Peripheral blood mononuclear cell (primary cell): Measurements from ENCODE around the genes PNMA6A and SRPK3.

GRCh38 chrX:150903018-150903710 lies 4.7 kb upstream of the CD99L2 start:
- PRO-cap, 8 experiments, result no peak in any of the 8 experiments

GRCh38 chrX:150985264-150986062 lies 2.3 kb downstream of the HMGB3 start:
- PRO-cap, 8 experiments, result no peak in any of the 8 experiments

DNA sequence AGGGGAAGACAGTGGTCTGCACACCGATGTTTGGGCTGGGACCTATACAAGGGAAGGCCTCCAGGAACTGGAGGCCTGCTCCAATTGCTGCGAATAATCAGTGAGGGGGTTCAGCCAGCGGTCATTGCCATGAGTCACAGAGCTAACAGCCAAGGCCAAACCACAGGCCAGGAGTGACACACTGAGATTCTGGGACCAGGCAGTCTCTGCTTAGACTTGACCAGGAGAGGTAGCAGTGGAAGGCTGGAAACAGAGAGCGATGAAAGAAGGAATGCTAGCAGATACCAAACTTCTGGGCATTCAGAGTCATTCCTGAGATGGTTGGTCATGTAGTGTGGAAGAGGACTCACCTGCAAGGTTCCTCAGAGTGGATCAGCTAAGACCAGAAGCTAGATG lies 54.6 kb downstream of the CNGA2 start:
- PRO-cap, 8 experiments, result no peak in any of the 8 experiments

DNA sequence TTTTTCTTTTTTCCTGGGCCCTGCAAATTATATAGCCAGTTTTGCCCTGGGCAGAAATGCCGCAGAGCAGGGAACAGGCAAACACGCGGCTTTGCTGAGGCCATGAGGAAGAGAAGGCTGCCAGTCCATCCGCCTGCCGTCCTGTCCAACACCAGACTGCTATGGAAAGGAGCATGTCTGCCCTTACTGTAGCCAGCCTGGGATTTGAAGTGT lies 1.7 kb upstream of the GABRE start:
- PRO-cap, 8 experiments, result no peak in any of the 8 experiments

DNA sequence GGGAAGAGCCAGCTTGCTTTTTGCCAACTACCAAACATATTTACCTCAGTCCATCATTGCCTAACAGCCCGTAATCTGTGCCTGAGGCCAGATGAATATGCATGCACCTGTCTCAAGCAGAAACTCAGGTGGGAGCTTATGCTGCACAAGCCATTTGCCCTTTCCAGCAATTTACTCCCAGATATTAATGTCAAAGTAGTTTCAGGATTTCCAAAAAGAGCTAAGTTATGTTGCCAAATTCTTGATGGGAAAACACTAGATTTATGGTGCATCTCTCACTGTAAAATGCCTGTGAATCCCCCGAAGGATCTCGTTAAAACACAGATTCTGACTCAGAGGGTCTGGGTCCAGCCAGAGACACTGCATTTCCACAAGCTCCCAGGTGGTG lies 51.7 kb upstream of the GABRE start:
- PRO-cap, 8 experiments, result no peak in any of the 8 experiments

- PRO-cap, 8 experiments, result no peak in any of the 8 experiments
Measured at GRCh38 chrX:152170594-152171124, 32.3 kb upstream of the MAGEA10 start.

DNA sequence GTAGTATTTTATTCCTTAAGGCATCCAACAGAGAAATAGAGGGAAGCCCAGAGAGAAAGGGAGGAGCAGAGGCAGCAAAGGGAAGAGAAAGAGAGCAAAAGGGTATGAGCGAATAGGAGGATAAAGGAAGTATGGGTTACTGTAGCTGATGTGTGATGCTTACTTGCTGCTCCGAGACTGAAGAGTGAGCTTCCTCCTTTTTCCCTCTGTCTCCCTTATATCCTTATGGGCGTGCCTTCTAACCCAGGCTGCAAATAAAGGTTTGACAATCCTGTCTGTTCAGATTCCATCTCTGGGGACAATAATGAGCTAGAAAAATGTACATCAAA lies 386 bp upstream of the GABRA3 start:
- PRO-cap, 8 experiments, result no peak in any of the 8 experiments

DNA sequence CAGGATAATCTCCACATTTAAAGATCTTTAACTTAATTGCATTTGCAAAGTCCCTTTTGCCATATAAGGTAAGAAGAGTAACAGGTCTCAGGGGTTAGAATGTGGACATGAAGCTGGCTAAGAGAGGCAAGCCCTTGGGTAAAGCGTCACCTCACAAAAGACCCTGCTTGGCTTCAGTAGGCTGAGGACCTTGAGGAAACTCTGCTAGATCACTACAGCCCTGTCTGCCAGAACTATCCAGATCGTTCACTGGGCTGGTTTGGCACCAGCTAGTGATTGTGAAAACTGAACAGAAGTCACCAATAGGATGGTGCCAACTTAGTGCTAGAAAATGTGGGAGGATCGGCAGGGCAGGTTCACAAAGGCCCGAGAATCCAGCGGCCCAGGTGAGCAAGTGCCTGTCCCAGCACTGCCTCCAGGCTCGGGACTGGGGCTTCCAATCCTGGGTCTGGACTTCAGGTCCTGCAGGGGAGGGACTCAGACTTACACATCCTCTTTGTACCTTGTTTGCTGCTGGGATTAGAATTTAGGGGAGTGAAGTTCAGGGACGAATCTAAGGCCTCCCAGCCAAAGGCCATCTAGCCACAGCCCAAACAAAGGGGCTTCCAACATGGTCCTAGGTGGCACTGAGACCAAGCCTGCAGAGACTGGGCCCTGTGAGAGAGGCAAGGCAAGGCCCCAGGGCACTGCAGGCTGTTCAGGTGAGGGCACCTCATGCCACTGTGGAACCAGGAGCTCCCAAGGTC lies 20.9 kb upstream of the ZNF185 start:
- PRO-cap, 8 experiments, result no peak in any of the 8 experiments

DNA sequence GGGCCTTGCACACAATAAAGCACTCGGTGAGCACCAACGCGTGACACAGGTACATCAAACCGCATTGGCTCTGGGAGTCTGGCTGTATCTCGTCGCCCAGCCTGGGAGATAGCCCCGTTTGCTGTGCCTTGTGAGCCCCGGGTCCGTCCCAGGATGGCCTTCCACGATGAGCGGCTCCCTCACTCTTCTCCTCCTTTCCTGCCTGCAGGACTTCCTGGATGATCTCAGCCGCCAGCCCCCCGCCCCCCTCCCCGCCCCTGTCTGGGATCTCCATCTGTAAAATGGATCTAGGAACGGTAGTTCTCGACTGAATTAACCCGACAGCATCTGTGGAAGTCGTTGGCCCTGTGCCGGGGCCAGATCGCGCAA lies 524 bp upstream of the ZNF185 start:
- PRO-cap, 8 experiments, result no peak in any of the 8 experiments

DNA sequence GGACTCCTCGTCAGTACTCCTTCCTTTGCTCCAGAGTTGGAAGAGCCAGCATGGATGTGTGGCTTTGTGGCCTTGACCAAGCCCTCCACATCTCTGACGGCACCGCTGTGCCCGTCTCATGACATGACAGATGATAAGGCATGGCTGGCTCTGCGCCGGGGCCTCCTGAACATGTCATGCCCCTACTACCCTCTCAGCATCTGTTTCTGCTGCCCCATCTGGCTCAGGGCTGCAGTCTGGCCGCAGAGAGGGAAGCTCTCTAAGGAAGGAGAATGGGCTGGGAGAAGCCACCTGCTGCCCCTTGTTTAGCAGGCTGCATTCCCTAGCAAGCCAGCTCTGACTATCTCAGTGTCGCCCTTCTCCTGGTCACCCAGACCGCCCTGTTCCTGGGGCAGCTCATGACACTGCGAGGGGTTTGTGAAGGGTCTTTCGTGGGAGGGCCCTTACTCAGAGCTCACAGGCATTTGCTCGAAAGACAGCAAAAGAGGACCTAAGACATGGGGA lies 7.2 kb downstream of the ZNF185 start:
- PRO-cap, 8 experiments, result no peak in any of the 8 experiments

- PRO-cap, 8 experiments, result peak in 1 of 8 experiments; most common plus-strand start chrX:152918906 (in 1)
Measured at GRCh38 chrX:152918676-152919107, 20.8 kb downstream of the ZNF185 start.

DNA sequence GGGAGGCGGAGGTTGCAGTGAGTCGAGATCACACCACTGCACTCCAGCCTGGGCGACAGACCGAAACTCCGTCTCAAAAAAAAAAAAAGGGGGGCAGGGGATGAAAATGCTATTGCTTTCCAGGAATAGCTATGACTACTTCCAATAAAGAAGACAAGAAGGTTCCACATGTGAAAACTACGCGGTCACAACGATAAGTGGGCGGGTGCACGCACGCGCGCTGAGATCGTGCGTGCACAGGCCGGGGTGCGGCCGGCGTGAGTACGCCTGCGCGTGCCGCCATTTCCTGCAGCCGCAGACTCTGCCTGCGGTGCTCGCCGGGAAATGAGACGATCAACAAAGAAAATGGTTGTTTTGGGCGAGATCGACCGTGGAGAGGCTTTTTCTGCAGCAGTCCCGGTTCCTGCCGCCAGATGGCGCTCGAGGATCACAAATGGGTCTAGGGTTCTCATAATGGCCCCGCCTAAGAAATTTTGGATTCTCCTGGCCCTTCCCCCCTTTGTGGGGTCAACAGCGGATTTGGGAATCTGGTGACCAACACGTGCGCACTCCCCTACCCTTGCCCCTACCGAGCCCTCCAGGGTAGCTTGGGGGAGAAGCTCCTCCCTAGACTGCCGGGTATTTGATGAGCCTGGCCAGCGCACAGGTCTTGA lies 35.1 kb downstream of the PNMA5 start:
- PRO-cap, 8 experiments, result no peak in any of the 8 experiments

GRCh38 chrX:153072204-153072724 lies at the start of gene PNMA6A:
TSS of gene PNMA6A (plus strand) at chrX:153072454.
- PRO-cap, 8 experiments, result no peak in any of the 8 experiments

DNA sequence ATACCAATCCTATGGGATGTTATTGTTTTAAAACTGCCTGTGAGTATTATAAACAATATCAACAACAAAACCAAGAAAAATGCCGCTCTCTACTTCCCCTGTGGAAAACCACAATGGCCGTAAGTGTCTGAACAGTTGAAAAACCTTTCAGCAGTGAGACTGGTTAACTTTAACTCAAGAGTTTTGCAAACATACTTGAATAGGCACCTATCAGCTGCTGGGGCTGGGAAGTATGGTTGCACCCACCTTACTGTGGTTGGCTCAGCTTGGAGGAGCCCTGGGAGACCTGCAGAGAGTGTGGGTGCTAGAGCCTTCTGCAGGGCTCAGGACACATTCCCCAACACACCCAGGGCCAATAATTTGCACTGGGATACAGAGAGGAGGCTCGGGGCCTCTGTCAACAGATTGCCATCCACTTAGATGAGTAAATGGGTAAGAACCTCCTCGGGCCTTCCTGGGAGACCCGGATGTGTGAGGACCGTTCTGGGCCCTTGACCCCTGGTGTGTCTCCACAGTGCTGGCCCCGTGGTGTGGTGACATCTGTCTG lies 40.5 kb upstream of the PWWP4 start:
- PRO-cap, 8 experiments, result no peak in any of the 8 experiments

- PRO-cap, 8 experiments, result no peak in any of the 8 experiments
Measured at GRCh38 chrX:153370923-153371550, 30.1 kb downstream of the PNMA6E start.

DNA sequence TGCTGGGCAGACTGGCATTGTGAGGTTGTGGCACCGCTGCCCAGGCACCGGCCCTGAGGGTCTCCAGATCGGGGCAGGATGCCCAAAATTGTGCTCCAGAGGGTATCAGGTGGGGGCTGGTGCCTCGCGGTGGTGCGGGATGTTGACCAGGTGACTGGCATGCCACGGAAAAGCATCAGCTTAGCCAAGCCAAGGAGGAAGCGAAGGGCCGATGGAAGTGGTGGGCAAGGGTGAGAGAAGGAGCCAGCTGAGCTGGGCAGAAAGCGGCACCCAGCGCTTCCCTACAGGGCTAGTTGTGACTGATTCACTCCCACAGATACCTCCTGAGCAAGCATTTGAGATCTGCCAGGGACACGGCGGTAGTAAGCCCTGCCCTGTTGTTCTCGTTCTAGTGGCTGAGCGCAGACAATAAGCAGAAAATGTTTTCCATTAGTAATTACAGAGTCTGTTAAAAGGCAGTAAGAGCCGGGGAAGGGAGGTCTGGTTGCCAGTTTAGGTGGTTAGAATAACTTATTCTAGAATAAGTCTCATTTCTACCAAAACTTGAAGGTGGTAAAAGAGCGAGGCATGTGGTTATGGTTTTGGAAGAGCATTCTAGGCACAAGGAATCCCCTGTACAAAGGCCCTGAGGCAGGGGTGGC lies 896 bp downstream of the ZFP92 start:
- PRO-cap, 8 experiments, result no peak in any of the 8 experiments

DNA sequence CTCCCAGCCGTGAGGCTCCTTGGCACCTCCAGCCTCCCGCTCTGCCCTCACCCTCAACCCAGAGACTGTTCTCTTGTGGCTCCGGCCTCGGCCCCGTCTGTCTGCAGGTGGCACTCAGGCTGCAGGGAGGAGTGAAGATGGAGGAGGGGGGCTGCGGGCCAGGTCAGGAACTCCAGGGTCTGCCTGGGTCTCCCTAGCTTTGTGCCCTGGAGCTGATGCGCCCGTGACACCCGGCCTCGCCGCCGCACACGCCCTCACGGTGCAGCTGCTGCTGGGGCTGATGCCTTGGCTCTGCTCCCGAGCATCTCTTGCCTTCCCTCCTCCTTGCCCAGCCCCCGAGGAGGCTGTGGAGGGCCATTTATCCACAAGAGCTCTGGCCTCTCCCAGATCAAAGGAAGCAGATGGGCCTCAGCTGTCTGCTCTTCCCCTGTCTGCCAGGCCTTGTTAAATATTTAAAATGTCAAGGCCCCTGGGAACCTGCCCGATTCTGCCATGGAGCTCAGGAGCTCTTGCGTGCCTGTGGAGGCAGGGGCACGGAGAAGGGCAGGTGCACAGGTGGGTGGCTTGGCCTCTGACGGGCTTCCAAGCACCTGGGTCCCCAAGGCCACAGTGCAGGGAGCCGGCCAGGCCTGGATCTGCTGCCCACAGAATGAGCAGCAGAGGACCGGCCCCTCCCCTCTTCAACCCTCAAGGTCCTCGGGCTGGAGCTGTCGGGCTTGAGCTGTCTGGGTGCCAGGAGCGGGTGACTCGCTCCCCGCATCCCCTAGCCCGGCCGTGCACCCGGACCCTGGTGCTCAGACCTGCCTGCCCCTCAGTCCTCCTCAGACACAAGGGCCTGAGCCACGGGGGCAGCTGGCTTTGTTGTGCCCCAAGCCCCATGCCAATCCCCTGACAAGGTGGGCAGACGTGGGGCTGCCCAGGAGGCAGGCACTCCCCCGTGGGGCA lies 20.2 kb downstream of the ATP2B3 start:
- PRO-cap, 8 experiments, result no peak in any of the 8 experiments

DNA sequence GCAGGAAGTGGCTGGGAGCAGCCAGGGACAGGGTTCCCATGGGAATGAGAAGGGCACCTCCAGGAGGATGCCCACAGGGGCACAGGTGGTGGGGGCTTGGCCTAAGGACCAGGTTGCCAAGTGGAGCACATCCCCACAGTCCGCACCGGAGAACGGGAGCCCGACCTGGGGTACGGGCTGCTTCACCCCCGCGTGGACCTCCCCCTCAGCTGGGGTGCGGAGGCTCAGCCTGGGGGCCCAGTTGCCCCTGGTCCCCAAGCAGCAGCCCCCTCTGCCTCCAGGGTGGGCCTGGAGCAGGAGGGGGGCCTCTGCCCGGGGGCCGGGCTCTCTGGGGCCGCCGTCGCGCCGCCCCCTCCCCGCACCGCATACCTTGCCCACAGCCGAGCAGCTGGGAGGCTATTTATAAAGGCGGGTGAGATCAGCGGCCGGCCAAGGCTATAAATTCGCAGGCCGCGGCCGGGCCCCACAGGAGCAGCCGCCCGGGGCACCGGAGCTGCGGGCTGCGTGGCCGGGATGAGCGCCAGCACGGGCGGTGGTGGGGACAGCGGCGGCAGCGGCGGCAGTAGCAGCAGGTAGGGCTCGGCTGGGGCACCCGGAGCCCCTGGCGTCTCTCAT lies at the start of gene SRPK3:
TSS of gene SRPK3 (plus strand) at position 468 of the 615 bp plus-strand sequence.
- PRO-cap, 8 experiments, result no peak in any of the 8 experiments

DNA sequence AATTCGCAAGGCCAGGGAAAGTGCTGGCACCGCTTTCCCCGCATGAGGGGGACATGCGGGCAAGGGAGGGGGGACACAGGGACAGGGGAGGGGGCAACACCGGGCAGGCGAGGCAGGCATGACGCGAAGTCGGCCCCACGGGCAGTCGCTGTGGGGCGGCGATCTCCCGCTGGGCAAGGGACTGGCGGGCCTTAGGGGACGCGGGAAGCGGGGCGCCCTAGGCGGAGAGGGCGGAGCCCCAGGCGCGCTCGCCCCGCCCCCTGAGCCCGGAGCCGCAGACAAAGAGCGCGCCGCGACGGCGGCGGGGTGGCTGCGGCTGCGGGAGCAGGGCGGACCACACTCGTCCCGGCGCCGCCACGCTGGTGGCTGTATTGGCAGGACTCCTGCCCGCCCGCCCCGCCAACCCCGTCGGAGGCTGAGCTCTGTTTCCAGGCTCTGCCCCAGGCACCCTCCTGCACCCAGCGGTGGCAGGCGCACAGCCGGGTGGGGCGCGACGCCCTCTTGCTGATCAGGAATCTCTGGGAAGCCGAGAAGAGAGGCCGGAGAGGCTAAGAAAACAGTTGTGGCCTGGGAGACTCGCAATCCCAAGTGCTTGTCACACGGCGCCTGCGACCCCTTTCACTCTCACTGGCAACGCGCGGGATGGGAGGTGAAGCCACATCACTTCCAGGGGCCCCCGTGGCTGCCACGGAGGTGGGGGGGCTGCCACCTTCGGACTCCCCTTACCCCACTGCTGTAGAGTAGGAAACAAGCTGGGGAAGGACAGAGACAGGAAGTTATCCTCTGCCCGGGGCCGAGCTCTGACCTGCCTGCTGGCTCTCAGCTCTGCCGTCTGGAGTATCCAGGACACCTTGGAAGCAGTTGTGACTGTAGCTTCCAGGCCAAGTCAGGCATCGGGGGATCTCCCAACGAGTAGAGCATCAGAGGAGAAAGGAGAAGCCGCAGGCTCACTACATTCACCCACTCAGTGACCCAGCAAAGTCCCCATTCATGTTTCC lies 11.2 kb downstream of the PDZD4 start:
- PRO-cap, 8 experiments, result peak in 6 of 8 experiments; most common plus-strand start position 337 of the sequence (in 3)

DNA sequence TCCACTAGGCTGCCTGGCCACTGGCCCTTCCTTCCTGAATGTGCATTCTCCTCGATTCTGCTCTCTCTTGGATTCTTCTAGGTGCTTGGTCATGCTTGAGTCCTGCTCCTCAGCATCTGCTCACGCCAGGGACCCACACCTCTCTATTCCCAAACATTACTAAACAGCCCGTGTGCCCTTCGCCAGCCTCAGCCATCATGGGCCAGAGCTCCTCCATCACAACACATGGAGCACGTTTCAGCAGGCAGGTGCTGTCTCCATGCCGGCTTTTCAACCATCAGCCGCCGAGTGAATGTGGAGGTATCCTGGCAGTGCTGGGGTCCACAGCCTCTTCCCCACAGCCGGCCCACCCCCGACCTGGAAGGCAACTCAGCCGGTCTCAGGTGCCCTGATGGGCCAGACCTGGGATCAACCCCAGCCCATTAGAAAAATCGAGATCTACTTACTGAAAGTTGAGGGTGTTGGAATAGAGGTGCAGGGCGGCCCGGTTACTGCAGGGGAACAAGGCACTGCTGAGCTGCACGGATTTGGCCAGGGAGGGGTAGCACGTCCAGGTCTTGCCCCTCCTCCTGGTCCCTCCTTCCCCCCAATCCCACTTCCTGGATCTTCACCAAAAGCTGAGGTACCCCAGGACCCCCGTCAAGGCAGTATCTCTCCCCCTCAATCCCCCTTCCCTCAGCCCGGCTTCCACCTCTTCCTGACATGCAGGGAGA lies 3.1 kb downstream of the NAA10 start:
- PRO-cap, 8 experiments, result no peak in any of the 8 experiments